Neuron (in vitro differentiated cells): ENCODE results near the genes XRCC2 and PAXIP1.

DNA sequence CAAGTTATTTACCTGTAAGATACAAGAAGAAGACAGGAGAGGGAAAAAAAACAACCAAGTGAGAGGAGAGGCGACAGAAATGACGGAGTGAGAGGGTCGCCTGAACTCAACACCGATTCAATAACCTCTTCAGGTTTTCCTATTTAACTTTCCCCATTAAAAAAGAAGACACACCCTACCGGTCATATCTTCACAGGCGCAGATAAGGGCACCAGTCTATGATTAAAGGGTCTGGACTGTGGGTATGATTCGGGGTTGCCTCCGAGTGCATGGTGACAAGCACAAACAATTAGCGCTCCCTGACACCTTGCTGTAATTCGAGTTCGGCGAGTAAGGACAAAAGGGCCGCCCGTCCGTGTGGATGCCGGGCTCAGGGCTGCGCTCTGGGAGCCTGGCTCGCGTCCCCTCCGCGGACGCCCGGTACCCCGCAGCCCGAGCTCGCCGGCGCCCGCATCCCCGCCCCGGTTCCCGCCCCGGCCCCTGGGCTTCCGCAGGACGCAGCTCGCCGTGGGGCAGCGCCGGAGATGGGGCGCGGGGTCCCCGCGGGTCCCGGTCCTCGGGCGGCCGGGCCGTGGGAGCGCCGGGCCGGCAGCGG, 111.9 kb upstream of the RHEB start:
- PRO-cap: bidirectional peak, plus-strand start at position 67 of the sequence, minus-strand start at position 81 of the sequence; bidirectional peak, plus-strand start at position 315 of the sequence, minus-strand start at position 332 of the sequence; bidirectional peak, plus-strand start at position 553 of the sequence, minus-strand start outside the sequence

- PRO-cap: no peak
Measured at GRCh38 chr7:151687412-151688439, 168.0 kb upstream of the RHEB start.

DNA sequence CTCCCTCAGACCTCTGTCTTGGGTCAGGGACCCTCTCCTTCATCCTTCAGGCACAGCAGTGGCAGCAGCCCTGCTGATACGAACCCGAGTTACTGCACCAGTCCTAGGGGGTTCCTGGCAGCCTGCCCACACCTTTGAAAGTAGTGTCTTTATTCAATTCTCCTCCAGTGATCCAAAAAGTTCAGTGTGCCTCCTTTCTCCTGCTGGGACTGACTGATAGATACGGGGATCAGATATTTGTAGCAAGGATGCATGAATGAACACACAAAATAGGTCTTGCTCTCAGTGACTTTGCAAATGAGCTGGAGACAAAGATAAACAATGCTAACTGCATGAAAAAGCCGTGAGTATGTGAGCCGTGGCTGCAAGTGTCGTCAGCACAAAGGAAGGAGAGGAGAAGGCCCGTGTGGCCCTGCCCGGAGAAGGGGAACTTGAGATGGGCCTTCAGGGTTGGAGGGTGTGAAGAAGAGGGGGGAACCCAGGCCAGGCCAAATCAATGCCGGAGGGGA, 136.5 kb downstream of the PRKAG2 start:
- PRO-cap: no peak

GRCh38 chr7:151793374-151794118, 83.4 kb downstream of the PRKAG2 start:
- PRO-cap: no peak

- PRO-cap: no peak
Measured at GRCh38 chr7:151837332-151838211, 39.3 kb downstream of the PRKAG2 start.

GRCh38 chr7:151864872-151865620, 11.9 kb downstream of the PRKAG2 start:
- PRO-cap: no peak

GRCh38 chr7:152116819-152117574, 91.5 kb downstream of the GALNT11 start:
- PRO-cap: no peak

DNA sequence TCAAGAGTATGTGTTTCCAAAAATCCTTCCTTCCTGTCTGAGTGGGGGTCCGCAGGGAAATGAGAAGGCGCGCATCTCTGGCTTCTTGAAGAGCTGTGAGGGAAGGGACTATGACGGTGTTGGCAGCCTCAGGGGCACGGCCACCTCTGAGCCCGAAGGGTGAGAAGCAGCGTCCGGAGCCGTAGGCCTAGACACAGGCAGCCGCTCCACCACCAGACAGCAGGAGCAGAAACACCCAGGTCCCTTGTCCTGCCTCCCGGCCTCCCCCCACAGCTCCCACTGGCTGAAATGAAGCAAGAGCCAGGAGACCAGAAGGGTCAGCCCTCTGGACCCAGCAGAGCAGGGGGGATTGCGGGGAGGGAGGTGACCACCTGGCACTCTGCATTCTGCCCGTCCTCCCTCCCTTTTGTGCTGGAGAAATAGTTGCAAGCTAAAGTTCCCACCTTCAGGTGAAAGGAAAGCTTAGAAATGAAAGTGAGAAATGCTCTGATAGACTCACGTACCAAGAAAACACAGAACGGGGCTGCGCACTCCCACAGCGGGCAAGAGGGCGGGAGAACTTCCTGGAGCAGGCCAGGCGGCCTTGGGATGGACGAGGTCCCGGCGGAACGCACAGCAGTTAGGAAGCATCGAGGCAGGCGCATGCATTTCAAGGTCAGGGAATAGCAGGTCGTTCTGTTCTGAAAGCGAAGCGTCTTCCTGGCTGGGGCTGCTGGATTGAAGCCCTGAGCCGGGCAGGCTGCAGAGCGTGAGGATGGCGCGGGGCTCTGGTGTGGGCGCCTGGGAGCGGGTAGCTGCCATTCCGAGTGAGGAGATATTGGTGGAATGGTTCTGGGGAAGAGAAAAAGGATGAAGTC, 105.5 kb downstream of the GALNT11 start:
- PRO-cap: no peak

DNA sequence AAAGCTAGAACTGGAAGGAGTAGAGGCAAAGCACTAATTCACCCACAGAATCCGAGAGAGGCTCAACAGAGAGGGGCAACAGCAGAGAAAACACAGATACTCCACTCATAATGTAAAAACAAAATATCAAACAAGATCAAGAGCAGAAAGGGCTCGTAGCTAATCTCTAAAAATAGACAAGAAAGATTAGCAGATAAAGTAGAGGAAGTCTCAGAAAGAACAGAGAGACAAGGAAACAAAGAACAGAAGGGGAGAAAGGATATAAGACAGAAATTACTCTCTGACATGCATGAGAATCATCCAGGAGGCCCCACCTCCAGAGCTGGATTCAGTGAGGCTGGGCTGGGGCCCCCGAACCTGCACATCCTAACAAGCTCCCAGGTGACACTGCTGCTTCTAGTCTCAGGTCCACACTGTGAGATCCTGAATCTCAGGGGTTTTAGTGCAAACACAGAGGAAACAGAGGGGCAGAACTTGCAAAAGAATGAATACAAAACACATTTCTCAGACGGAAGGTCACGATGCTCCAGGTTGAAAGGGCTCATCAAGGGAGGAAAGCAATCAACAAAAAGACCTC, 117.8 kb downstream of the GALNT11 start:
- PRO-cap: no peak

- PRO-cap: no peak
Measured at GRCh38 chr7:152144063-152144959, 118.8 kb downstream of the GALNT11 start.

DNA sequence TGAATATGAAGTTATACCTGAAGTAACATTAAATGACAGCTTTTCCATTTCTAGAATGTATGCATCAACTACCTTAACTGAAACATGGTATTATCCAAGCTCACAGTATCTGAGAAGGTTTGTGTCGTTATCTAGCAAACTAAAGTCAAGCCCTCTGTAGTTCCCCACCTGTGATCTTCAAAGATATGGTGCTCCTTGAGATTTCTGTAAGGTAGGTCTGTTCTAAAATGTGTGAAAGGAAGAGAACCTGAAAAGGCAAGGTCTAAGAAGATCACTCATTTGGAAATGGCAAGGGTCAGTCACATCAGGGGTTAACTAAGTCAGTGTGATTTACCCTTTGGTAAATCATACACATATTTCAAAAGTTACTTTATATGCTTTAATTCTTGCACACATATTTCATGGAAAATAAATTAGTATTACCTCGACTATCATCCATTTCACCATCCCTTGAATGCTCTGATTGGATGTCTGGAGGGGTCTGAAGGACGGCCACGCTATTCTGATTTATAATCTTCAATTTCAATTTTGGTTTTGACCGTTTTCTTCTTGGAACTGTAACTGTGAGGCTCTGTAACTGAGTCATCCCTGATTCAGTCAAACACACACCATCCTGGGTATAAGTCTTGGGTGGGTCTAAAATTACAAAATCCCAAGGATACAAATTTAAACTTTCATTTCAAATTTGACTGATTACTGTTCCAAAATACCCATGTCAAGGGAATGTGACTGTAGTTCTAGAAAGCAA, 194.8 kb downstream of the GALNT11 start:
- PRO-cap: no peak

- PRO-cap: bidirectional peak, plus-strand start at chr7:152676276, minus-strand start at chr7:152676141
Measured at GRCh38 chr7:152676047-152676464, at the start of gene XRCC2. XRCC2 (minus strand) TSS chr7:152676141.

- PRO-cap: no peak
Measured at GRCh38 chr7:153665409-153665847, 386.8 kb upstream of the DPP6 start.

DNA sequence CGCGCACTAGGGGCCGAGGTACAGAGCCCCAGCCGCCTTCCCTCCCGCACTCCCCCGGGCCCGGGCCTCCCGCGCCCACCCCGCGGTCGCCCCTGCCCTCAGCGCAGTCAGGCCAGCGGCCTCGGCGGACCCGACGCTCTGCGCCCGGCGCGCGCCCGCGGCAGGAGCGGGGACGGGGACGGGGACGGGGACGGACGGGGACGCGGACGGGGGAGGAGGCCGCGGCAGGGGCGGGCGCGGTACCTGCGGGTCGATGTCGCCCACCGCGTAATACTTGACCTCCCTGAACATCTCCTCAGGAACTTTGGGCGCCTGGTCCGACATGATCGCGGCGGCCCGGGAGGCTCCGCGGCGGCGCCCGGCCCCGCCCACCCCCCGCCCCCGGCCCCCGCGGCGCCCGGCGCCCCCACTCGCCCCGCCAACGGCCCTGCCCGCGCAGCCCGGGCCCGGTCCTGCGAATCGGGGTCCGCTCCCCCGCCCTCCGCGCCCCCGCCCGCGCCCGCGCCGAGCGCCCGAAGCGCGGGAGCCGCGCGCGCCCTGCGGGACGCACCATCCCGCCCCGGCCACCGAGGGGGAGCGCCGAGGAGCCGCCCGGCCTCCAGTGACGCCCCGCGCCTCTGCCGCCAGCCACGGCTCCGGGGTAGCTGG, at the start of gene PAXIP1:
PAXIP1 (minus strand) TSS at position 519 of the 648 bp plus-strand sequence.
- PRO-cap: bidirectional peak, plus-strand start at position 213 of the sequence, minus-strand start at position 140 of the sequence

GRCh38 chr7:155206147-155207286, 91.2 kb upstream of the INSIG1 start:
- PRO-cap: no peak

DNA sequence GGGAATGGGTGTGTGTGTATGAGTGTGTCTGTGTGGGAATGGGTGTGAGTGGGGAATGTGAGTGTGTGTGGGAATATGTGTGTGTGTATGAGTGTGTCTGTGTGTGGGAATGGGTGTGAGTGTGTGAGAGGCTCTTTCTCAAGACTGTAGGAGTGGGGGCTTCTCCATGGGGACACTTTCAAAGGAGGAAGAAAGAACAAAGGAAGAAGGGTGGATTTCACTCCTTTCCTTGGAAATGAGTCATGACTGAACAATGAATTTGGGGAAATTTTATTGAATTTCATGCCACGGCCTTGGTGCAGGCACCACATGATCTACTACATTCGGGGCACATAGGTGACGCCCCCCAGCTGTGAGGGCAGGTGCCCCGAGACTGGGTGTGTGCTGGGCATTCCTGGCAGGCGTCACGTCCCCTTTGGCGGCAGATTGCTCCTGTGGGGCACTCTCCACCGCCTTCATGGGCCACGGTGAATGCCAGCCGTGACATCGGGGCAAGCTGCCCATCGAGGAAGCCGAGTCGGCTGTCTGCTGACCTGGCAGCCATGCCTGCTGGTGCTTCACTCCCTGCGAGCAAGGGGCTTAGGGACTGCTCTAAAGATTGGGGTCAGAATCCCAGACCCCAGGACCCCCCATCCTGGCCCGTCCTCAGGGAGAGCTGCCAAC, 88.7 kb upstream of the INSIG1 start:
- PRO-cap: no peak

GRCh38 chr7:155244484-155245018, 53.1 kb upstream of the INSIG1 start:
- PRO-cap: no peak

DNA sequence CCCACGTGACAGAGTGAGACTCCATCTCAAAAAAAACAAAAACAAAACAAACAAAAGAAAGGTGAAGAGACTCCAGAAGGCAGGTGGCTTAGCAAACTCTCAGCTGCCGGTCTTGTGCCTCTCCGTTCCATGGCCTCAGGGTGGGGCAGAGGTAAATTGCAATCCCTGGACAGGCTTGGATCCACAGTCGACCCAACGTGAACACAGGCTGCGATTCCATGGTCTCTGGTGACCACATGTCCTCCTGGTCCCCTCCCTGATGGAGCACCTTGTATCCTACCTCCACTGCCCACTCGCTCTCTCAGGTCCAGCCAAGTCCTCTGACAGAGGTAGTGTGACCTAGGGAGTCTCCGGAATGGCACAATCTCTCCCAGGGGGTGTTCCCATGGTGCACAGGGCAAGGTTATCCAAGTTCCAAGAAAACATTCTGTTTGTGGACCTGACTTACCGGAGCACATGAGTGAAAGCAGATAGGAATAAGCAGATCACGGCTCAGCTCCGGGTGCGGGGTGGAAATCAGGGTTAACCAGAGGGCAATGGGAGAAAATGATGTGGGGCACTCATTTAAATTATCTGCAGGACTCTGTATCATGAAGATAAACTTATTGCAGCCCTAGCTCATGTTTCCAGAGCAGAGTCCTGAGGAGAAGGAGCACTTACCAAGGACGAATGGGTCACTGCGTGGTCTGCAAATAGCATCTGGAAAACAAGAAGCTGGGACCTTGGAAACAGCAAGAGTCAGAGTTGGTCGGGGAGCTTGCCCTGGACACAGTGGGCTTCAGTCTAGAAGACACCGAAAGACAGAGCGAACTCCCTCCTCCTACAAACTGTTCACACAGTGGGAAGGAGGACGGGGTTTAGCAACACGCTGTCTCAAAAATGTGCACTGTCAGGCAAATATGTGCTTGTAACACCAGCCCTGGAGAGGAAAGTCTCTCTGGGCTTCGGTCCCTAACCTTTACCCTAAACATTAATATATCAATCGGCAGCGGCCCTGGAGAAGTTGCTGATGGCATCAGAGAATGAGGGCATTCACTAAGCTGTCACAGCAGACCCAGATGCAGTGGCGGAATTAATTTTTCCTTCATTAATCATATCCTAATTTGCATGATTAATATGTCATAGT, 45.7 kb upstream of the INSIG1 start:
- PRO-cap: no peak

DNA sequence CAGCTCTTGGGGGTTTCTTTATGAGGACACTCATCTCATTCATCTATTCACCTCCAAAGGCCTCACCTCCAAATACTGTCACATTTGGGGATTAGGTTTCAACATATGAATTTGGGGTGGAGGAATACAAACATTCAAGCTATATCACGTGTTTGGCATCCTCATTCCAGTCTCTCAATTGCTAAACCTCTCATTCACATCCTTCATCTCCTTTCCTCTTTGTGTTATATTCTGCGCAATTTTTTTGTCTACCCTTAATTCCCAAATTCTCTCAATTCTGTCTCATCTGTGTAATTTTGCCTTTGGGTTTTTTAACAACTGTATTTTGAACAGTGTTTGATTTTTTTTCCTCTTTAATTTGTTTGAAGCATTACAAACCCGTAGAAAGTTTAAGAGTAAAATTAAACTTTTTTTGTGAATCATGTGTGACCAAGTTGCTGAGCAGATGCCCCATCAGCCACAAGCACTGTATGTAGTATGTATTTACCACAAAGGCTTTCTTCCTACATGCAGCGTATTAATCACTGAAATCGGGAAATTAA, 5.4 kb upstream of the RBM33 start:
- PRO-cap: no peak

GRCh38 chr7:155639903-155640623, 4.4 kb upstream of the RBM33 start:
- PRO-cap: no peak